GM23248 (cell line): Measurements from ENCODE around the genes PGGHG, PTDSS2 and TALDO1.

- RAMPAGE, long total RNA, result no peak
These were observed 1.1 kb downstream of the ODF3 start for GRCh38 chr11:197700-197980.

GRCh38 chr11:223568-223920 lies 12.6 kb downstream of the SIRT3 start:
- RAMPAGE, long total RNA, result no peak

GRCh38 chr11:238732-239171 lies 2.0 kb downstream of the PSMD13 start:
- RAMPAGE, long total RNA, result no peak

- RAMPAGE, long total RNA, result no peak
These were observed 3.4 kb upstream of the NLRP6 start for GRCh38 chr11:274788-275251.

DNA sequence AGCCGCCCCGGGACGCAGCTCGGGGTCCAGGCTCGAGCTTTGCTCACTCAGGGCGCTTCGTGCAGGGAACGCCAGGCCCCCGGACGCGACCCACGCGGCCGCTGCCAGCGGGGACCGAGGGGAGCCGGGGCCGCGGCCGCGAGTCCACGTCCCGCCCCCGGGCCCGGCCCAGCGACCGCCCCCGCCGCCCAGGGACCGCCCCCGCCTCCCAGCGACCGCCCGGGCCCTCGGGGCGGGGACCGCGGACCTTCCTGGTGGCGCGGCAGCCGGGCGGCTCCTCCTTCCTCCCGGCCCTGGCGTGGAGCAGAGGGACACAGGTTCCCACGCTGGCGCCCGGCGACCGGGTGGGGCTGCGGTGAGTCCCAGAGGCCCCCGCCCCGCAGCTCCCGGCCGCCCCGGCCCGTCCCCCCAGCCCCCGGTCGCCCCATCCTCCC lies at the start of gene PGGHG:
Gene PGGHG (plus strand): TSS at position 242 of the 434 bp plus-strand sequence.
- RAMPAGE, long total RNA, result no peak

DNA sequence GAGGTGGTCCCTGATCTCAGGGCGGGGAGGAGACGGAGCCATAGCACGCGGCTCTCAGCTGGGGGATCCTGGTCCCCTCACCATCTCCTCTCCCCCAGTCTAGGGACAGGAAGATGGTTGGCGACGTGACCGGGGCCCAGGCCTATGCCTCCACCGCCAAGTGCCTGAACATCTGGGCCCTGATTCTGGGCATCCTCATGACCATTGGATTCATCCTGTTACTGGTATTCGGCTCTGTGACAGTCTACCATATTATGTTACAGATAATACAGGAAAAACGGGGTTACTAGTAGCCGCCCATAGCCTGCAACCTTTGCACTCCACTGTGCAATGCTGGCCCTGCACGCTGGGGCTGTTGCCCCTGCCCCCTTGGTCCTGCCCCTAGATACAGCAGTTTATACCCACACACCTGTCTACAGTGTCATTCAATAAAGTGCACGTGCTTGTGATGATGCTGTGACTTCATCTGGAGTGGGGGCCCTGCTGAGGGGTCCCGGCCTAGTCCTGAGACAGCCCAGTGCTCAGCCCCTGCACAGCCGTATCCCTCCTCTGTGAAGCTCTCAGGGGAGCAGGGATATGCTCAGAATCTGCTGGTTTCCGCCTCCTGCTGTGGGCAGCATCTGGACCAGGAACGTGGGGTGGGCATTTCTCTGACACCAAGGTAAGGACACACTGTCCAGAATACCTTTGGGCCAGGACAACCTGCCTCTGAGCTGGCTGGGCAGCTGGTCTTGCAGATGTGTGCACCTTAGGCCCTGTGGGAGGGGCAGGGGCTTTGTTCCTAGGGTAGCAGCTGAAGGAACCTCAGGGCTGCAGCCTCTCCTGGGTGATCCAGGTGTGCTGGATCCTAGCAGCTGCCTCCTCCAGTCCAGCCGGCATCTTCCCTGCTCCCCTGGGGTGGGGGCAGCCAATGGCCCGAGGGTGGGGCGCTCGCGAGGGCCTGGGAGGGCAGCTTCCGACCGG lies 1.3 kb downstream of the IFITM1 start:
- RAMPAGE, long total RNA, result no peak

DNA sequence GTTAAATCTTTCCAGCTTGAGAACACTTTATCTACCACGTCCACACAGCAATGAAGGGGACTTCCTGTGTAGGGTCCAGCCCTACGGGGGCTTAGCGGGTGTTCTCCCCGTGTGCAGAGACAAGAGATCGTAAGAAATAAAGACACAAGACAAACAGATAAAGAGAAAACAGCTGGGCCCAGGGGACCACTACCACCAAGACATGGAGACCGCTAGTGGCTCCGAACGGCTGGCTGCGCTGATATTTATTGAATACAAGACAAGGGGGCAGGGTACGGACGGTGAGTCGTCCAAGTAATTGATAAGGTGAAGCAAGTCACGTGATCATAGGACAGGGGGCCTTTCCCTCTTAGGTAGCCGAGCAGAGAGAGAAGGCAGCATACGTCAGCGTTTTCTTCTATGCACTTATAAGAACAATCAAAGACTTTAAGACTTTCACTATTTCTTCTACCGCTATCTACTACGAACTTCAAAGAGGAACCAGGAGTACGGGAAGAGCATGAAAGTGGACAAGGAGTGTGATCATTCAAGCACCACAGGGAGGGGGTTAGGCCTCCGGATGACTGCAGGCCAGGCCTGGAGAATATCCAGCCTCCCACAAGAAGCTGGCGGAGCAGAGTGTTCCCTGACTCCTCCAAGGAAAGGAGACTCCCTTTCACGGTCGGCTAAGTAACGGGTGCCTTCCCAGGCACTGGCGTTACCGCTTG lies 4.2 kb upstream of the IFITM3 start:
- RAMPAGE, long total RNA, result no peak

GRCh38 chr11:450062-450785 lies at the start of gene PTDSS2:
PTDSS2 (plus strand) TSS chr11:450279.
- RAMPAGE, long total RNA, result no peak

DNA sequence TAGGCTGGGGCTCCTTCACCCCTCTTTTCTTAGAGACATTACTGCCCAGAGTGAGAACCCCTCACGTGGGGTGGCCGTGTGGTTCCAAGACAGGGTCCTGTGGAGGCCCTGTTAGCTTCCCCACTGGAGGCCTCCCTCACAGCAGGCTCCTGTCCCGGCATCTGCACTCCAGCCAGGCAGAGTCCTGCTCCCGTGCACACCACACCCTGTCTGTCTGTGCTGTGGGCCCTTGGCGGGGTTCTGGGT lies 5.1 kb downstream of the PTDSS2 start:
- RAMPAGE, long total RNA, result no peak

DNA sequence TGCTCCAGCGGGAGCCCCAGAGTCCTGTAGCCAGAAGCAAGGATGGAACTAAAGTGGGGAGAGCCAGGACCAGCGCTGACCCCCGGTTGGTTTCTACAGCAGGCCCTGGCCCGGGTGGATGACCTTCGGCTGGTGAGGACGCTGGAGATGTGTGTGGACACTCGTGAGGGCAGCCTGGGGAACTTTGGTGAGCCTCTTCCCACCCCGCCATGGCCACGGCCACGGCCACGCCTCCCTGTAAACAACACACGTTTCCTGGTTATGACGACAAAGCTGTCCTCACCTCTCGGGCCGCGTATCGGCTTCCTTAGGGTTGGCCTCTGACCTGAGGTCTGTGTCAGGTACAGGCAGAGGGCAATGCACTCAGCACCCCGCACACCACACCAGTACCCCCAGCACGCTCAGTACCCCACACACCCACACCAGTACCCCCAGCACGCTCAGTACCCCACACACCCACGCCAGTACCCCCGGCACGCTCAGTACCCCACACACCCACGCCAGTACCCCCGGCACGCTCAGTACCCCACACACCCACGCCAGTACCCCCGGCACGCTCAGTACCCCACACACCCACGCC lies 4.2 kb downstream of the LRRC56 start:
- RAMPAGE, long total RNA, result no peak

DNA sequence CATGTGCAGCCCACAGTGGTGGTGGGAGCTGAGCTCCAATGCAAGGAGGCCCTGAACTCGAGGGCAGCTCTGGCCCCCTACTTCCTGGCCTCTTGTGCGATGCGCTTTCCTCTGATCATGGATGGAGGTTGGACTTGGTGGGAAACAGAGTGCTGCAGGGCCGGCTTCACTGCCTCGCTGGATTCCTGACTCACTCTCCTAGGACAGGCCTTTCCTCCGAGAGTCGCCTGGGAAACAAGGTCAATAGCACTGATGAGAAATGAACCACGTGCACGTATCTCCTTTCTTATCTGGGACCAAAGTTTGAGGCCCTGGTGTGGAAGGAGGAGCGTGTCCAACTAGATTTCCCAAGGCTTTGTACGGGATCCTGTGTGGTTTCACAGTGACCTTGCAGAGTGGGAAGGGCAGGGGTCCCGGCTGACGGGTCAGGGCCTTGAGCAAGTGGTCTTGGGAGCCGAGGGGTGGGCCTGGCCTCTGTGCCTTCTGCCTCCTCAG lies 3.8 kb downstream of the PHRF1 start:
- RAMPAGE, long total RNA, result no peak

- RAMPAGE, long total RNA, result start-site peak on the plus strand at chr11:747419-747473, 1,022 and 1,617 reads in 2 replicates
These were observed at the start of gene TALDO1 for GRCh38 chr11:746669-747533. TALDO1 (plus strand) TSS chr11:747464.

- RAMPAGE, long total RNA, result no peak
These were observed 854 bp downstream of the SLC25A22 start for GRCh38 chr11:797035-797818.

- RAMPAGE, long total RNA, result no peak
These were observed 2.8 kb downstream of the RPLP2 start for GRCh38 chr11:812370-813152.

- RAMPAGE, long total RNA, result no peak
These were observed 3.5 kb downstream of the PNPLA2 start for GRCh38 chr11:821873-822899.

- RAMPAGE, long total RNA, result no peak
These were observed 1.9 kb upstream of the CD151 start for GRCh38 chr11:830721-831433.

GRCh38 chr11:833308-833876 lies 640 bp downstream of the CD151 start:
- RAMPAGE, long total RNA, result no peak

- RAMPAGE, long total RNA, result start-site peak on the plus strand at chr11:844062-844159, 141 and 393 reads in 2 replicates
These were observed 1.2 kb downstream of the TSPAN4 start for GRCh38 chr11:843614-844590.

GRCh38 chr11:859509-860468 lies 17.1 kb downstream of the TSPAN4 start:
- RAMPAGE, long total RNA, result no peak

DNA sequence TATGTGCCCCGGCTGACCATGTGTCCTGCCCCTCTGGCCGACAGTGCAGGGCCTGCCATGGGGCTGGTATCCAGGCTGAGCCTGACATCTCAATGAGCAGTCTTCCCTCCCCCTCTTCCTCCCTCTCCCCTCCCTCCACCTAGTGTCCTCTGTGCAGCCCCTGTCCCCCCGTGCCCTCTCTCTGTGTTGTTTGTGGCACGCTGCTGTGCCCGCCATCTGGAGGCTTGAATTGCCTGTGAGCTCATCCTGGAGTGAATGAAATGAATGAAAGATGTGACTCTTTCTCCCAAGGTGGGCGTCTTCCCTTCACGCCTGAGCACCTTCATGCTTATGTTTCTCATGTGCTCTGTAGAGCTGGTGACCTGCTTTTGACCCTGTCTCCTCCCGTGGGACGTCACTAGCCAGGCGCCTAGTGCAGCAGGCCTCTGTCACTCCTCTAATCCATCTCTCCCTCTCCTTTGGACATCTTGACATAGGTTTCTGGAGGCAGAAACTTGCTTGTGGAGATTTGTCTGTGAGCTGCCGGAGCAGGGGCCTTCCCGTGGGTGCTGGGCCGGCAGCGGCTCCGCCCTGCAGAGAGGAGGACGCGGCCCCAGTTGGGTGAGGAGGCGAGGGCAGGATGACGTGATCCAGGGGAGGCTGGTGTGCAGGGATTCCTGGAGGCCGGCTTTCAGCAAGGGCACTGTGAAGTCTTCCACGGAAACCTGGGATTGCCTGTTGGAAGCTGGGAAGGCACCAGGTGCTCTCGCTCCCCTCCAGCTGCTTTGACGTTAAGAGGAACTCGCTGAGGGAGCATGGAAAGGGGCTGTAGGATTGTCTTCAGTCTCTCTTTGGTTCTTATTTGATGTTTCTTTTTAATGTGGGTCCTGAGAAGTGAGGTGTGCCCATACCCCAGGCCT lies 40.6 kb downstream of the MUC6 start:
- RAMPAGE, long total RNA, result no peak